Endothelial cell of umbilical vein (primary cell): ENCODE data around the gene USP48.

GRCh38 chr1:21344150-21345028 is 54.1 kb upstream of the ECE1 start:
- PRO-cap = no peak
CAGE:
- cytosol, long polyA minus RNA = no peak
- cytosol, long polyA plus RNA = no peak
- long polyA plus RNA = no peak
- nucleus, long polyA minus RNA = no peak
- nucleus, long polyA plus RNA = no peak

GRCh38 chr1:21510139-21510514 is 904 bp downstream of the ALPL start:
- PRO-cap = no peak
CAGE:
- cytosol, long polyA minus RNA = no peak
- cytosol, long polyA plus RNA = no peak
- long polyA plus RNA = no peak
- nucleus, long polyA minus RNA = no peak
- nucleus, long polyA plus RNA = no peak

GRCh38 chr1:21511569-21512508 is 2.6 kb downstream of the ALPL start:
- PRO-cap = no peak
CAGE:
- cytosol, long polyA minus RNA = no peak
- cytosol, long polyA plus RNA = no peak
- long polyA plus RNA = no peak
- nucleus, long polyA minus RNA = no peak
- nucleus, long polyA plus RNA = no peak

DNA sequence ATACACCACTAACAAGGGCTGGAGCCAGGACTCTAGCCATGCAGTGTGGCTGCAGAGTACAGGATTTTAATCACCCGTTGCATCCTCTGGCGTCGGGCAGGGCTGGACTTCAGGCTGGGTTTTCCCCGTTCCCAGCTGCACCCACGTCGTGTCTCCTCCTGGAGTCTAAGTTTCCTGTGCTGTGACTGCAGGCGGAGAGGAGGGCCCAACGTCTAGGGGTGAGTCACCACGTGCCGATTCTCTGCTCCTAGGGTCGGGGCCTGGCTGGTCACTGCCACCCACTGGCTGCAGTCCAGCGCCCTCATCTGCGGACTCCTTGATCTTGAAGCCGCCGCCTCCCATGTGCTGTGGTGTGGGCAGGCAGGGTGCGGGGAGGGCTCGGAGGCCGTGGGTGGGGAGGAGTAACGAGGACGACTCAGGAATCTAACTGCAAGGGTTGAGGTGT is 77.7 kb downstream of the ALPL start:
- PRO-cap = no peak
CAGE:
- cytosol, long polyA minus RNA = no peak
- cytosol, long polyA plus RNA = no peak
- long polyA plus RNA = no peak
- nucleus, long polyA minus RNA = no peak
- nucleus, long polyA plus RNA = no peak

DNA sequence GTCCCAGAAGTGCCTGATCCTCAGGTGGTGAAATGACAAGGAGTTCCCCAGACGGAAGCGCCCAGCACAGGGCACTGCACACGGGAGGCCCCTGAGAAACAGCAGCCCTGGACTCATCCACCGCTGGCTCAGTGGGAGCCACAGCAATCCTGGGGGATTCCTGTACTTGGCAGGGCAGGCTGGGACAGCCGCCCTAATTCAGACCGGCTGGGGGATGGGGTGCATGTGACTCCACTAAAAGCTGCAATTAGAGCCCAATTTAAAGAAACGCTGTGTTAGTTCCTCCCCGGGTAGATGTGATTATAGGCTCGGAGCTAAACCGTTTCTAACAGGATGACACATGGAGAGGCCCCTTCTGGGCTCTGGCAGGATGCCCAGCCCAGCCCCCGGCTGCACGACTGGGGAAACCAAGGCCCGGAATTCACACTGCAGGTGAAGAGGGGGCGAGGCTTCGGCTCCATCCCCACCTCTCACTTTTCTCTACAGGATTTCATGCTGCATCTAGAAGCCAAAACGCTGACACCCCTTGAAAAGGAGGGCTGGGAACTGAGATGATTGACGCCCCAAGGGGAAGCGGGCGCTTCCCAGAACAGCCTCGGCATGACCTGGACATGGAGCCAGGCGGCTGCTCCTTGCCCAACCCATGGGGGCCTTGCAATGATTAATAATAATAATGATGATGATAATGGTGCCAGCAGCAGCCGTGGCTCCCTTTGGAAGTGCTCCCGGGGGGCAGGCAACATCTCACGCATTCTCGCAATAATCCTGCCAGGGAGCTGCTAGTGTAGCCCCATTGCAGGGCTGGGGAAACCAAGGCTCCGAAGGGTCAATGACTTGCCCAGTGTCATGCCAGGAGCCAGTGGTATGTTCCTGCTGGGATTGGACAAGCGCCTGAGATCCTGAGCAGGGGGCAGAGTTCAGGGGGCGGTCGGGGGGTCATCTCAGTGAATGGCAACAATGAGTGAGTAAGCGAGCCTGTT is 78.4 kb downstream of the RAP1GAP start:
- PRO-cap = no peak
CAGE:
- cytosol, long polyA minus RNA = no peak
- cytosol, long polyA plus RNA = no peak
- long polyA plus RNA = no peak
- nucleus, long polyA minus RNA = no peak
- nucleus, long polyA plus RNA = no peak

DNA sequence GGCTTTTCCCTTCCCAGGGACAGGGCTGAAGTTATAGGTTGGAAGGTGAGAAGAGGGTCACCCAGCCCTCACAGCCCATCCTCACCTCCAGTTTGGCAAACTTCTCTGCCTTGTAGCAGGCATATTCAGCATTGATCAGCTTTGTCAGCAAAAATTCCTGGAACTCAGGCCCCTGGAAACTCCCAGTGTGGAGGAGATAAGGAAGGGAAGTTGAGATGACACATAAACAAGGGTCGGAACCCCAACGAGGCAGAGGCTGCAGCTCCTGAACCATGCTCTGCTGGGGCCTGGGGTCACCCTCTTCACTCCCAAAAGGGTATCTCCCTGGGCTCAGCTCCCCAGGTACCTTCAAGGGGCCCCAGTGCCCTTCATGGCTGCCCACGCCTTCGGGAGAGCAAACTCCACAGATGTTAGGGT is 60.4 kb downstream of the RAP1GAP start:
- PRO-cap = no peak
CAGE:
- cytosol, long polyA minus RNA = no peak
- cytosol, long polyA plus RNA = no peak
- long polyA plus RNA = no peak
- nucleus, long polyA minus RNA = no peak
- nucleus, long polyA plus RNA = no peak

- PRO-cap = no peak
CAGE:
- cytosol, long polyA minus RNA = no peak
- cytosol, long polyA plus RNA = no peak
- long polyA plus RNA = no peak
- nucleus, long polyA minus RNA = no peak
- nucleus, long polyA plus RNA = no peak
Observed at GRCh38 chr1:21634524-21635027, 34.6 kb downstream of the RAP1GAP start.

DNA sequence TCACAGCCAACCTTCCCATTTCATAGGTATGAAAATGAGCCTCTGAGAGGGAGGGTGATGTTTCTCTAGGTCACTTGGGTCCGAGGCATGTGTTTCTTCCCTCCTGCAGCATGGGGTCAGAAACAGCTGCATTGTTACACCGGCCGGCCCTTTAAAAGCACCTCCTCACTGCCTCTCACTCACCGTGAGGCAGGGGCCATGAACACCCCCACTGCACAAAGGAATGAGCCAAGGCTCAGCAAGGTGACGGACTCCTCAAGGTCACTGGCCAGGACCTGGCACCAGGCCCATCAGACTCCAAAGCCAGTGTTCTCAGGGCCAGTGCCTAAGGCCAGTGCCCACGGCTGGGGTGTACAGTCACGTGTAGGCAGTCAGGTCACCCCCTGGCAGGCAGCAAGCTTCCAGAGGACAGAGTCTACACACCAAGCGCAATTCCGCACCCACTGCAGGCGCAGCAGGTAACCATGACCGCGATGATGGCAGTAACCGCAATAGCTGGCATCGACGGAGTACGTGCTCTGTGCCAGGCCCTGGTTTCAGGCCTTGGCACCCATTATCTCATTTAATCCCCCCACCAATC is 27.2 kb downstream of the RAP1GAP start:
- PRO-cap = no peak
CAGE:
- cytosol, long polyA minus RNA = no peak
- cytosol, long polyA plus RNA = no peak
- long polyA plus RNA = no peak
- nucleus, long polyA minus RNA = no peak
- nucleus, long polyA plus RNA = no peak

- PRO-cap = no peak
CAGE:
- cytosol, long polyA minus RNA = no peak
- cytosol, long polyA plus RNA = no peak
- long polyA plus RNA = no peak
- nucleus, long polyA minus RNA = no peak
- nucleus, long polyA plus RNA = no peak
Observed at GRCh38 chr1:21748106-21748355, 34.9 kb downstream of the USP48 start.

GRCh38 chr1:21782508-21783365 is at the start of gene USP48:
Gene USP48 (minus strand): TSS chr1:21783149.
- PRO-cap = bidirectional peak, plus-strand start at chr1:21782640, minus-strand start at chr1:21782589; bidirectional peak, plus-strand start at chr1:21783264, minus-strand start at chr1:21783195
CAGE:
- cytosol, long polyA minus RNA = start-site peak on the minus strand at chr1:21783090-21783175, 158 reads
- cytosol, long polyA plus RNA = no peak
- long polyA plus RNA = start-site peak on the minus strand at chr1:21783072-21783182, 616 and 376 reads in 2 replicates
- nucleus, long polyA minus RNA = start-site peak on the minus strand at chr1:21783092-21783177, 498 reads
- nucleus, long polyA plus RNA = start-site peak on the minus strand at chr1:21782840-21783219, 202 and 634 reads in 2 replicates

DNA sequence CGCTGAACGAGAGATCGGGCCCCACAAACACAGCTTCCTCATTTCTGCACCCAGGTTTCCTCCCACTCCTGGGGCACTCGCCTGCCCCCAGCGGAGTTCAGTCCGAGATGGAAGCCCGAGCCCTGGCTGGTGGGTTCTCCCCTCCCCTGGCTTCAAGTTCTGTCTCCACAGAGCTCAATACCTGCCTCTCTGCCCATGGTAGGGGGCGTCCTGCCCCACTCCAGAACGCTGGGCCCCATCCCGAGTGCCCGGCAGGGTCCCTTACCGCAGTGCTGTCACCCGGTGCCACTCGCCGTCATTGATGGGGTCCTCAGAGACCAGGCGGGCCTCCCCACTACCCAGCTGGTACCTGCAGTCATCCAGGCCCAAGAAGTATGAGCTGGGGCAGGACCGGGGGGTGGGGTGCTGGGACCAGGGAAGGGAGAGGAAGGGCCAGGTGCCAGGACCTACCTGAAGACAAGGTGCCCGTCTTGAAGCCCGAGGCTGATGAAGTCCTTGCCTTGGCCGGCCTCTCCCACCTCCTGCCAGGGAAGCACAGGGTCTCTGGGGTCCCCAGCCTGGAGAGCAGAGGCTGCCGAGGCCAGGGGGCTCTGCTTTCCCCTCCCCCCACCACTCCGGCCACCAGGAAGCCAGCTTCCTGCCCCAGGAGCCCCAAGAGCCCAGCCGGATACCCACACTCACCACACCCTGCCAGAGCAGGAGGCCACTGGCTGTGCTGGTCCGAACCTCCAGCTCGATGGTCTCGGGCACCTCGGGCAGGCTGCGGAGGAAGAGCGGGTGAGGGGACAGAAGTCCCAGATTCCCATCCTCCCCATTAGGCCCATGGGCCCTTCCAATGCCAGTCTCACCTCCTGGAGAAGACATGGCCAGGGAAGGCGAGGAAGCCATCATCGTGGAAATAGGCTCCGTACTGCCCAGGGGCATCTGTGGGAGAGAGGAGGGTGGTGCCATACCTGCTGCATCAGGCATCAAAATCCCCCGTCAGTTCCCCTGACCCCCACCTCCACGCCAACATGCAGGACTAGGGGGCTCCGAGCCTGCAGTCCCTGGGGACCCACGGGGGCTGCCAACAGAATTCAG is 12.1 kb downstream of the LDLRAD2 start:
- PRO-cap = unidirectional peak, minus-strand start at position 297 of the sequence
CAGE:
- cytosol, long polyA minus RNA = no peak
- cytosol, long polyA plus RNA = no peak
- long polyA plus RNA = no peak
- nucleus, long polyA minus RNA = no peak
- nucleus, long polyA plus RNA = no peak

- PRO-cap = no peak
CAGE:
- cytosol, long polyA minus RNA = no peak
- cytosol, long polyA plus RNA = no peak
- long polyA plus RNA = no peak
- nucleus, long polyA minus RNA = no peak
- nucleus, long polyA plus RNA = no peak
Observed at GRCh38 chr1:21902005-21902864, 34.9 kb downstream of the HSPG2 start.

- PRO-cap = bidirectional peak, plus-strand start at chr1:21906506, minus-strand start at chr1:21906353
CAGE:
- cytosol, long polyA minus RNA = start-site peak on the minus strand at chr1:21906298-21906319, 8 reads
- cytosol, long polyA plus RNA = no peak
- long polyA plus RNA = no peak
- nucleus, long polyA minus RNA = start-site peak on the plus strand at chr1:21906470-21906507, 19 reads
- nucleus, long polyA plus RNA = no peak
Observed at GRCh38 chr1:21905877-21907274, 30.7 kb downstream of the HSPG2 start.

DNA sequence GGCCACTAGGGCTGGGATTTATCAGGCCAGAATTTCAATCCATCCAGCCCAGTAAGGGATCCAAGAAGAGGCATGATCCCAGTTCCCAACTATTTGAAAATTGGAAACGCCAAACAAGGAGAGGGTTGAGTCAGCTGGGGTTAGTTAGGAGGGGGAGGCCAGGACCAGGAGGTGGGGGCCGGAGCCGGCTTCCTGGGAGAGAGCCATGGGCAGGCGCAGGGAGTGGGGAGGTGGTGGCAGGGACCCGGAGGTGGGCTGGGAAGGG is 10.4 kb downstream of the HSPG2 start:
- PRO-cap = no peak
CAGE:
- cytosol, long polyA minus RNA = no peak
- cytosol, long polyA plus RNA = no peak
- long polyA plus RNA = no peak
- nucleus, long polyA minus RNA = no peak
- nucleus, long polyA plus RNA = no peak

DNA sequence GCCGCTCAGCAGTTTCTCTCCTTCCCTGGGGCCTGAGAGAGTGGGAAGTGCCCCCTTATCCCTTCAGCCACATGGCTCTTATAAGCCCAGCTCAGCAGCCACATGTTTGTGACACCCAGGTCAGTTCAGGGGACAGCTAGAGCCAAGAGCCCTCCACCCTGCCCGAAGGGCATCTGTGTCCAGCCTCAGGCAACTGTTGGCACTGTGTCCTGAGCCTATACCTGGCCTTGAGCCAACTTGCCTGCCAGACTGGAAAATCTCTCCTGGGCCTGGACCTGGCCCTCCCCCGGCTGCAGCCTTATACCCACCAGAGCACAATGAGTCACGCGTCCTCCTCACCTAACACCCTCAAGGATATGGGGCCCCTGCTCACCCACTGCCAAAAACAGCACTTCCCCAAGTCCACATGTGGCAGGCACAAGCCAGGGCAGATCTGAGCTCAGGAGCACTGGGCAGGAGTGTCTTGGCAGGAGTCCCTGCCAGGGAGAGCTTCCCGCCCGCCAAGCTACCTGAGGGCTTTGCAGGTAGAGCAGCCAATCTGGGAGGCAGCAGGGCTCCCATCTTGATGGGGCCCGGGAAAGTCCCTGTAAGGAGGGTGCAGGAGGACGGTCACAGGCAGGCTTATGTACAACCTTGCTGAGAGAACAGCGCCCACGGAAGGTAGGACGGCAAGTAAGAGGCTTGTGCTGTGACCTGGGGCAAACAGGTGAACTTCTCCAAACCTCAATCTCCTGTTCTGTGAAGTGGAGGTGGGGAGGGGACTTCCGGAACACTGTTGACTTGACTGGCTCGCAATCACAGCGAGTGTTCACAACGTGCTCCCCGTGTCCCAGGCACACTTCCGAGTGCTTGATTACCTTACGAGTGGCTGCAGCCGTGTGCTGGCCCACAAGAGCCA is 19.8 kb upstream of the HSPG2 start:
- PRO-cap = no peak
CAGE:
- cytosol, long polyA minus RNA = no peak
- cytosol, long polyA plus RNA = no peak
- long polyA plus RNA = no peak
- nucleus, long polyA minus RNA = no peak
- nucleus, long polyA plus RNA = no peak

DNA sequence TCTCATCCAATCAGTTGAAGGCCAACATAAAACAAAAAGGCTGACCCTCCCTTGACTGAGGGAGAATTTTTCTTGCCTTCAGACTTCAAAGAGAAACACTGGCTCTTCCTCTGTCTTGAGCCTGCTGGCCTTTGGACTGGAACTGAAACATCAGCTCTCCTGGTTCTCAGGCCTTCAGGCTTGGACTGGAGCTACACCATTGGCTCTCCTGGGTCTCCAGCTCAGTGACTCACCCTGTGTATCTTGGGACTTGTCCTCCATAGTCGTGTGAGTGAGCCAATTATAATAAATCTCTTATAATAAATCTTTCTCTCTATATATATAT is 6.7 kb upstream of the CDC42 start:
- PRO-cap = no peak
CAGE:
- cytosol, long polyA minus RNA = no peak
- cytosol, long polyA plus RNA = no peak
- long polyA plus RNA = no peak
- nucleus, long polyA minus RNA = no peak
- nucleus, long polyA plus RNA = no peak

- PRO-cap = no peak
CAGE:
- cytosol, long polyA minus RNA = no peak
- cytosol, long polyA plus RNA = no peak
- long polyA plus RNA = no peak
- nucleus, long polyA minus RNA = no peak
- nucleus, long polyA plus RNA = no peak
Observed at GRCh38 chr1:22066515-22067486, 14.3 kb downstream of the CDC42 start.

DNA sequence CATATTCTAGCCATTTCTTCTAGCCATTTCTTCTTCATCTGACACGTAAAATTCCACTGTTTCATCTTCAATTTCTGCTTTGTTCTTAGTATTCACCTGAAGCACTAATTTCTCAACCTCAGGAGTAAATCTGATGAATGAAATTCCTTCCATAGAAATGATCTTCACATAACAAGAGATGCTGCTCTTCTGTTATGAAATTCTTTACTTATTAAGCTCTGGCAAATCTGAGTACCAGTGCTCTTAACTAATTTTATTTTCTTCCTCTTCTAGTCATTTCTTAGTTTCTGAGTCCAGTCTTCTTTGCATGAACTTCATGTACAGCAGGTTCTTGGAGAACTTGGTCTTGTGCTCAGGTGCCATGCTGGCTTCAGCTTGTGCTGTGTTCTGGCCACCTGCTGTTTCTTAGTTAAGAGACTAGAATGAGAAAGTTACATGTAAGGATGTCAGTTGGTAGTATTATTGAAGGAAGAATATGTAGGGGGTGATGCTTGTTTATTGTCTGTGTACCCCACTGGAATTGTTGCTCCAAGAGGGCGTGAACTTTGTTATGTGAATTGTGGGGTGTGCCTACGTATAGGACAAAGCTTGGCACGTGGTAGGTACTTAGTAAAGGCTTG is 16.1 kb downstream of the CDC42 start:
- PRO-cap = no peak
CAGE:
- cytosol, long polyA minus RNA = no peak
- cytosol, long polyA plus RNA = no peak
- long polyA plus RNA = no peak
- nucleus, long polyA minus RNA = no peak
- nucleus, long polyA plus RNA = no peak

DNA sequence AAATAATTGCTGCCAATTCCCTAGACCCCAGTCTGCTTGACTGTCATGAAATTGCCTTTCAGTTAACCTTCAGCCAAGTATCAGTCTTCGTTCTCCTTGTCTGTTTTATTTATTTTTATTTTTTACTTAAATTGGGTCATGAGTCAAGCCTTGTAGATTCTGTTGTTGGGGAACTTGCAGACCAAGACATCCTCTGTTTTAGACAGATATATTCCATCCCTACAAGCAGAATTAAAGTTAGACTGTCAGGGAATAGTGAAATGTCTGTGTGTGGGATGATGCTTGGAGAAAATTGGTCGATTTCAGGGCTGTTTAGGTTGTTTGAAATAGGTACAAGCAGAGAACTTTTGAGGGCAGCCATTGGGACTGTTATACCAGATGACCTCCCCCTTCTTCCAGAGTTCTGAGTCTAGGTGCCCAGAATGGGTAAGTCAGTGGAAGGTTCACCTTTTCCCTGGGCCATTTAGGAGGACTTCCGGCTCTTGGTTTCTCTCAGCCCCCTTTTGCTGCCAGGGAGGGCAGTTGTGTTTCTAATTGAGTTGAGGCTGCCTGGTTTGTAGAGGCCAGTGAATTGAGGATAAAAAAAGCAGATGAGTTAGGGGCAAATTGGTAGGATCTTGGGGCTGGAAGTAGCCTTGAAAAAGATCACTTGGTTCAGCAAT is 36.7 kb downstream of the WNT4 start:
- PRO-cap = no peak
CAGE:
- cytosol, long polyA minus RNA = no peak
- cytosol, long polyA plus RNA = no peak
- long polyA plus RNA = no peak
- nucleus, long polyA minus RNA = no peak
- nucleus, long polyA plus RNA = no peak

DNA sequence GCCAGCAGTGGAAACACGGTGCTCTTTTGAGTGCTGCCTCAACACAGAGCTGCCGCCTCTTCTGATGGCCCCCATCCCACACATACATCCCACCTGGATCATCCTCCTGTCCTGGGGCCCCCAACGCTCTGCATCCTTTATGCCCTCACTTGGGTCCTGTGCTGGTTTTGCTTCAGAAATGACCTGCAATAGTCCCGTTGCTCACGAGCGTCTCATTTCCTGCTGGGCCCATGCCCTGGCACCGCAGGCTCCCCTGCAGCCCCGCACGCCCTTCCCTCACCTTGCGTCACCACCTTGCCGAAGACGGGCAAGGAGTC is 13.6 kb downstream of the WNT4 start:
- PRO-cap = no peak
CAGE:
- cytosol, long polyA minus RNA = no peak
- cytosol, long polyA plus RNA = no peak
- long polyA plus RNA = no peak
- nucleus, long polyA minus RNA = no peak
- nucleus, long polyA plus RNA = no peak